Lower leg skin (tissue), 2 donors: ENCODE data around the gene MTPAP.

- PRO-cap = no peak
- RAMPAGE, long total RNA, 2 experiments = no peak in any of the 2 experiments
Measured at GRCh38 chr10:29838942-29839326, 204.2 kb upstream of the SVIL start.

- PRO-cap = no peak
- RAMPAGE, long total RNA, 2 experiments = no peak in any of the 2 experiments
Measured at GRCh38 chr10:29849500-29849983, 209.8 kb downstream of the JCAD start.

- PRO-cap = no peak
- RAMPAGE, long total RNA, 2 experiments = no peak in any of the 2 experiments
Measured at GRCh38 chr10:29947697-29948066, 111.7 kb downstream of the JCAD start.

DNA sequence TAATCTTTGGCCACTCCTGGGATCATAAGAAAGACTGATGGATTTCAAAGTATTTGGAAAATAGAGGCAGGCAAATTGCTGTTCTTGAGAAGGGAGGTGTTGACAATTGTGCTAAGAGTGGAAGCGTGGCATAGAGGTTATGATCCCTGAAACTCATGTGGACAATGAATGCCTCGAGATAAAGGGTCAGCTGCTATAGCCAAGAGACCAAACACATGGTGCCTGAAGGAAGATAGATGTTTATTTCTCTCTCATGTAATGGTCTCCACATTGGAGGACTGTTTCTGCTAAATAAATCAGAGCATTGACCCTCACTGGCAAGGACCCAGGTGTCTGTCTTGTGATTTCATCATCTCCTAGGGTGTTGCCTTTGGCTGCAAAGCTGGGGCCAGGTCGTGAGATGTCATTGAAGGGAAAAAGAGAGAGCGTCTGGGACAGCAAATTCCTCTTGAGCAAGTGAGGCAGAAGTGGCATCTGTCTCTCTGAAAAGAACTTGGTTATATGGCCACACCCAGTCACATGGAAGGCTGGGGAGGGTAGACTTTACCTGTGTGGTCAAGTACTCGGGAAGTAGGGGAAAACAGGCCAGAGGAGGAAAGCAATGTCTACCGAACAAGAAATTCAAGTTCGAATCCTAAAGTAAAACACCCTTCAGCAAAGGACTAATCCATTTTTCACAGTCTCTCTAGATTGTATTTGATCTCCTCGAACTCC is 64.5 kb downstream of the JCAD start:
- PRO-cap = no peak
- RAMPAGE, long total RNA, 2 experiments = no peak in any of the 2 experiments

GRCh38 chr10:30048868-30049465 is 10.4 kb downstream of the JCAD start:
- PRO-cap = no peak
- RAMPAGE, long total RNA, 2 experiments = no peak in any of the 2 experiments

- PRO-cap = no peak
- RAMPAGE, long total RNA, 2 experiments = no peak in any of the 2 experiments
Measured at GRCh38 chr10:30056975-30057833, 2.2 kb downstream of the JCAD start.

GRCh38 chr10:30220445-30220684 is 128.7 kb downstream of the MTPAP start:
- PRO-cap = unidirectional peak, minus-strand start at chr10:30220551
- RAMPAGE, long total RNA, 2 experiments = no peak in any of the 2 experiments

DNA sequence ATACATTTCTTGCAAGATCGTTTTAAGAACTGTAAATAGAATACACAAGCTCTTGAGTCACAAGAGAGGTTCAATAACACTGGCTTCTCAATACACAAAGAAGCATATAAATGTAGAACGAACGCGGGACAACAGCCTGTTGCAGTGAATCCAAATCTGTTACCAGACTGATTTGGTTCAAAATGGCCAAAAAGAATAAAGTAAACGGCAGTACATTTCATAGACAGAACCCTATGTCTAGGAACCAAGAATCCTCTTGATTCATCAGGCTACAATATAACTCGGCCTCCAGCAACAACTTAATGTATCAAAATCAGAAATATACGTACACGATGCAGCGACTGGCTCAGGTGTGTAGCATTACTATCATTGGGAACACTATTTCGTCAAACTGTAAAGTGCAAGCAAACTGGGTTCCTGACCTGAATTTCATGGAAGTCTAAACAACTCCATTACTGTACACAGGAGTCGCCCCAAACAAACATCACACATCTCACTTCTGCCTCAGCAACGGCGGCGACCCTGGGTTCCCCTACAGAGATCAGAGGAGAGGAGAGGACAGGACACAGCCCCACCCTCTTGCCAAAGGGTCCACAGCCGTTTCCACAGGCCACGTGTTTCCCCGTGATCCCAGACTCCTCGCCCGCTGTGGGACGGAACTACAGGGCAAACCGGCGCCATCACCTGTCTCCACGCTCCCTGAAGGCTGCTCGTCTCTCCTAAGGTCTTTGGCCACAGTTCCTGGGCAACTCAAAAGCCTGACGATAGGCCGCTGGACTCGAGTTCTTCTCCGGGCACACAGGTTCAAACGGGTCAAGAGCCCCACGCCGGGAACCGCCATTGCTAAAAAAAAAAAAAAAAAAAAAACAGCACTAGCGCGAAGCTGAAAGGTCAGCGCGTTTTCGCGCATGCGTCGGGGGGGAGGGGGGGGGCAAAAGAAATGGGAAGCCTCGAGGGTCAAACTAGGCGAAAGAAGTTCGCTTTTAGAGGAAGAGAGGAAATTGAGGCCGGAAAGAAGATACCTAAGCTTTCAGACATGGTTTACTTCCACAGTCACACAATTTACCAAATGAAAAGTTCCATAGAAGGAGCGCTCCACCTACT is at the start of gene MTPAP:
Gene MTPAP, minus strand, starts transcription at position 844 of the 1,104 bp plus-strand sequence.
- PRO-cap = bidirectional peak, plus-strand start at position 656 of the sequence, minus-strand start at position 603 of the sequence
- RAMPAGE, long total RNA, 2 experiments = start-site peak on the minus strand in 1 of 2 experiments, centred at position 856 of the sequence, 9 reads per replicate

DNA sequence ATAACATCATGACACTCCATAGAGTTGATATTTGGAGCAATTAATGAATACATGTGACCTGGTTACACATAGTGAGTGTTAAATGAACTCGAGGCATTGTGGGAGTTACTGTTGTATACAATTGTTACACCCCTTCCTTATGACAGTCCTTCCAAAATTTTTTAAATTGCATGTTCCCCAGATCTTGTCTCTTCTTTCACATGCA is 9.2 kb downstream of the MAP3K8 start:
- PRO-cap = no peak
- RAMPAGE, long total RNA, 2 experiments = no peak in any of the 2 experiments

DNA sequence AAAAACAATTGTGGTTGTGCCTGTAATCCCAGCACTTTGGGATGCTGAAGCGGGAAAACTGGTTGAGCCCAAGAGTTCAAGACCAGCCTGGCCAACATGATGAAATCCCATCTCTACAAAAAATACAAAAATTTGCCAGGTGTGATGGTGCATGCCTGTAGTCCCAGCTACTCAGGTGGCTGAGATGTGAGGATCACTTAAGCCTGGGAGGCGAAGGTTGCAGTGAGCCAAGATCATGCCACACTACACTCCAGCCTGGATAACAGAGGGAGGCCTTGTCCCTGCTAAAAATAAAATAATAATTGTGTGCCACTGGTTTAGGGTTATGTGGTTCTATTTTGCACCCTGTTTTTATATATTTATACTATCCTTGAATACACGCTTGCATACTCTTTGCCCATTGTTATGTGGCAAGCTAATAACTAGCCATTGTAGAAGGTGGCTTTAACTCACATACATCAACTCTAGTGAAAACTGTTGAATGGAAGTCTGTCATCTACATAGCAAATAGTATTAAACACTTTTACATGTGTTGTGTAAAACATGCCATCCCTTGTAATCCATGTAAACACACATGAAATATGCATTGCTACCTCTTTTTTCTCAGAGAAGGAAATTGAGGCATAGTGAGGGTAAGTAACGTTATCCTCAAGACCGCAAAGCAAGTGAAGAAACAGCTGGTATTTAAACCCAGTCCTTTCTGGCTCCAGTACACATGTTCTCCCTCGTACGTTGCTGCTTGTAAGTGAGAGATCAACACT is 28.2 kb downstream of the MAP3K8 start:
- PRO-cap = no peak
- RAMPAGE, long total RNA, 2 experiments = no peak in any of the 2 experiments

DNA sequence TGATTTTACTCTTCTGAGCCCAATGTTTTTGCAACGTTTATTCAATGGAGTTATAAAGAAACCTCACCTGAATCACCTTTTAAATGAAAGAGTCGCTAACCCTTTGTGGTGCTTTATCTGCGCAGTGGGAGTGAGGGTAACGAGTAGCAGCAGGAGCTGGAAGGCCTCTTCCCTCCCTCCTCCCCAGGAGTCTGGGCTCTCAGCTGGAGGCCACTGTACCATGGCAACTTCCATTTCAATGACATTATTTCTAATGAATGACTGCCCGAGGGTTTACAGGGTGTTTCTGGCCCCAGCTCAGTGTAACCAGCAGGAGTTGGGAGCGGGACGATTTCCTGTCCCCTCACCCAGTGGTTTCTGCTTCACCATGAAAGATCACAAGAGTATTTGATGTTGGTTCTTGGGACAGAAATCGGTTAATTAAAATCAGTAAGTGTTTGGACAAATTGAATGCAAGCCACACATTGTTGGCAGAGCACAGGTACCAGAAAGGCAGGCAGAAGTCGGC is 32.5 kb downstream of the LYZL2 start:
- PRO-cap = no peak
- RAMPAGE, long total RNA, 2 experiments = no peak in any of the 2 experiments

DNA sequence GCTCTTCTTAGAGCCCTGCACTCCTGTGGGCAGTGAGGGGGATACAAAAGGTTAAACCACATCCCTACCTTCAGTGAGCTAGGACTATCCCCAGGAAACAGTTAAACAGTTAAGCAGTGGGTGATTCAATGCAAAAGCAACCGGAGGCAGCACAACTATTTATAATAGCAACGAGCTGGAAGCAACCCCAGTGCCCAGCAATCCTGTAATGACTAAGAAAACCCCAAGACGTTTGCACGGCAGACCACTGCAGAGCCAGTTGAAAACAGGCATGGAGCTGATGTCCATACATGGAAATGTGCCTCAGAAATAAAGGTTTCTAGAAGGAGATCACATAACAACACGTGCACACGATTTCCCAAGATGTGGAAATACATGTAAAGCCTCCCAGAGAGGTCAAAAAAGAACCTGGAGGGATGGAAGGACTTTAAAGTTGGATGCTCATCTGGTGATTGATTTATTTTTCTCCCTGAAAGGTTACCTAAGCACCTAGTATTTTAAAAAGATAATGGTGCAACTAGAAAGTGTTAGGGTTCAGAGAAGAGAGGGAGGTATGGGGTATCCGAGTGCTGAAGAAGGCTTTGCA is 107.4 kb upstream of the LYZL2 start:
- PRO-cap = bidirectional peak, plus-strand start at position 399 of the sequence, minus-strand start at position 203 of the sequence
- RAMPAGE, long total RNA, 2 experiments = no peak in any of the 2 experiments

DNA sequence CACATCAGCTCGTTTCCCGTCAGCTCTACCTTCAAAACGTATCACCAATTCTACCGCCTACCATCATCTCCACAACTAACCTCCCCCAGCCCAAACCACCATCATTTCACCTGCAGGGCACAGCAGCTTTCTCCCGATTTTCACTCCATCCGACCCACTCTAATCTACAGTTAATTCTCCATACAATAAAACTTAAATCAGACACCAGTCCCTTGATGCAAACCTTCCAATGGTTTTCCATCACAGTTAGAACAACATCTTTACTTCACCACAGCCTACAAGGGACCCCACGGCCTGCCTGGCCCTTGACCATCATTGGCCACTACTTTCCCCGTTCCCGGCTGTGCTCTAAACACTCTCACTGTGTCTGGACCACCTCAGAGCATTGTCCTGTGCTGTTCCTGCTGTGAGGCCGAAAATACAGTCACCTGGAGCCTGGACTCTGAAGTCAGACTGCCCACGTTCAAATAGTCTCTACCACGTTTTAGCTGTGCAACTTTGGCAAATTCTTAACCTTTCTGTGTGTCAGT is 2.1 kb downstream of the ZNF438 start:
- PRO-cap = no peak
- RAMPAGE, long total RNA, 2 experiments = no peak in any of the 2 experiments

- PRO-cap = no peak
- RAMPAGE, long total RNA, 2 experiments = no peak in any of the 2 experiments
Measured at GRCh38 chr10:31340375-31341102, 21.5 kb downstream of the ZEB1 start.

DNA sequence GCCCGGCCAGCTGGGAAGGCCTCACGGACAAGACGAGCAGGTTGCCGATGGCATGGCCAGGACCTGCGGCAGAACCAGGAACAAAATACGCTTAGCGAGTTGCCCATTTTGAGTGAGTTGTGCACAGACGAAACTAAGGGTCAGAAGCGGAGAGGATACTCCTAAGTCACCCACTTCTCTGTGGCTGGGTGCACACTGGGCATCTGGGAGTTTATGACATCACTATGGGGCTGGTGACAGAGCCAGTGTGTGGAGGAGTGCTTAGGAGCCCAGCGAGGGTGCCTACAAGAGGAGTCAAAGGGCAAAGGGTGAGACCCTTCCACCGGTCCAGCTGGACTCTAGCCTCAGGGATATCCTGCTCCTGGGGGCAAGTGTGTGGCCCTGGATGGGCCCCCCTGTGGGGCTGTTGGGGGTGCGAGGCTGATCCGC is 44.9 kb downstream of the ZEB1 start:
- PRO-cap = no peak
- RAMPAGE, long total RNA, 2 experiments = no peak in any of the 2 experiments

DNA sequence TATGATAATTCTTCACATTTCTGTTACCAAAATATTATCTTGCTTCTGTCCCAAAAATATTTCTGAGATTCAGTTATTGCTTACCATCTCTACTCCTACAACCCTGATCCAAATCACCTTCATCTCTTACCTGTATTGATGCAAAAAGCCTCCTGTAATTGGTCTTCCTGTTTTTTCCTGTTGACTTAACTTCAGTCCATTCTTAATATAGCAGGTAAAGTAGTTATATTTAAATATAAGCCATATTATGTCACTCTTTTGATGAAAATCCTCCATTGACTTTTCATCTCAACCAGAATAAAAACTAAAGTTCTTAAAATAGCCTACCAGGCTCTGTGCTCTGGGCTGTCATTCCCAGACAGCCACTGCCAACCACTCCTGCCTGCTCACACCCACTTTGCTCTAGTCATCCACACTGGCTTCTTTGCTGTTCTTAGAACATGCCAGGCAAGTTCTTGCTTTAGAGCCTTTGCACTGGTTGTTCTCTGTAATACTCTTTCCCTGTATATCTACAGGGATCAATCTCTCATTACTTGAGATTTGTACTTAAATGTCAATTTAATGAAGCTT is 80.5 kb downstream of the ZEB1 start:
- PRO-cap = no peak
- RAMPAGE, long total RNA, 2 experiments = no peak in any of the 2 experiments

- PRO-cap = no peak
- RAMPAGE, long total RNA, 2 experiments = no peak in any of the 2 experiments
Measured at GRCh38 chr10:31700061-31700684, 228.5 kb downstream of the ARHGAP12 start.

- PRO-cap = unidirectional peak, minus-strand start at chr10:31758630
- RAMPAGE, long total RNA, 2 experiments = no peak in any of the 2 experiments
Measured at GRCh38 chr10:31758506-31759022, 170.1 kb downstream of the ARHGAP12 start.

DNA sequence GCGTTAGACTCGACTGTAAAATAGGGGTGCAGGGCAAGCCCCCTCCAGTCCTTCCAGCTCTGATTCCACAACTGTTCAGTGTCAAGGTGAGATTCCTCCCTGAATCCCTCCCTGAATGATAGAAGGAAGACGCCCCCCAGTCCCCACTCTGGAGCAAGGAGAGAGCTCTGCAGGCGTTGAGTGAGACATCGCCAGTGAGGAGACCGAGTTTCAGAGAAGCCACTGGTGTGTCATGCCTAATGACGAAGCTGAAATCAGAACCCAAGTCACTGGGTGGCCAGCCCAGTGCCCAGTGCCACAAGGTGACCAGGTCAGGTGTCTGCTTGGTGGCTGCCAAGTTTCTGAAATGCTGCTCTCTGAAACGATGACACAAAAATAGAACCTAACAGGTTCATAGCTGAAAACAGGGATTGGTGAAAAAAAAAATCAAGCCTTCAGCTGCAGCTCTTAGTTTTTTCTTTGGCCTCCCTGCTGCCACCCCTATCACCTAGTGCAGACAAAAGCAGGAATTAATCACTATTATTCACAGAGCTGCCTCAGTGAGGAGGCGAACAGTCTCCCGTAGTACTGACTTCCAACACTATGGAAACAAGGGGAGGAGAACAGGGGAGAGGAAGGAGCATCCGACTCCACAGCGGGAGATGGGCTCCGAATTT is 153.6 kb downstream of the ARHGAP12 start:
- PRO-cap = no peak
- RAMPAGE, long total RNA, 2 experiments = no peak in any of the 2 experiments

GRCh38 chr10:31808427-31809053 is 120.1 kb downstream of the ARHGAP12 start:
- PRO-cap = unidirectional peak, minus-strand start at chr10:31808748
- RAMPAGE, long total RNA, 2 experiments = no peak in any of the 2 experiments